Spinal cord (tissue), 3 donors: ENCODE measurements around a stretch of chr21.

DNA sequence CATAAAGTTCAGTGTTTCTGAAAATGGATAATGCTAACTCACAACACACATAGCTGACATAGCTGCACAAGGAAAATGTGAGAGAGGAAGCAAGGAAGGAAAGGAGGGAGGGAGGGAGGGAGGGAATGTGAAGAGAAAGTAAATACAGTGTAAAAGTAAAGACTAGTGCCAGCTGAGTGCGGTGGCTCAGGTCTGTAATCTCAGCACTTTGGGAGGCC, 373.7 kb upstream of the CXADR start:
- PRO-cap: no peak
- RAMPAGE, long total RNA: no peak

DNA sequence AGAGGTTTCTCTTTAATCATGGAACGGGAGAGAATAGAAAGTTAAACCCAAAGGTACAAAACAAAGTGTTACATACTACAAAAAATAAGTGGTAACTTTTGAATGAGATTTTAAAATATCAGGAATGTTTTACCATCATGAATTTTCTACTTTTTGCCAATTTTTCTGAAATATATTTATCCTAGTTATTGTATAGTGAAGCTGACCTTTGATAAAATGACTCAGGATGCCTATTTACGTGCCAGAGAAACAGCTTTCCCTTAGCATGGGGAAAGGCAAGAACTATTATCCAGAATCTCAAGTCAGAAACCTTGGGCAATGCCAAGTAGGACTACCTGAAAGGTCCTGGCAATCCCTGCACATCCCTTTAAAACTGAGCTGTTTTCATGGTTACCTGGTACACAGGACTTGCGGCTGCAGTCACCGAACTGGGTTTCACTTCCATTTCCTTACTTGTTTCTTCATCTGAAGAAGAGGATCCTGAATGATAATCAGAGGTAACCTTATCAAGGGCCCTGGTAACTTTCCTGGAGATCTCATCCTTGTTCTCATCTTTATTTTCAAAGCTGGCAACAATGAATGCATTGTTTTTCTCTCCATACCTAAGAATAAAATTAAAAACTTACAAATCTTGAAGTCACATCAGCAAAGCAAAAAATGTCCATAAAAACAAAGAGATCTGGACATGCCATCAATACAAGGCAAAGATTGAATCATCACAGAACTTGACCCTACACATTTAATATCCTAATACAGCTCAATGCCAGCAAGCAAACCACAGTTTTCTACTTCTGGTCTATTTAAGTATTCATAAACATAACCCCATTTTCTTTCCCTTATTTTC, 14.3 kb downstream of the BTG3 start:
- PRO-cap: no peak
- RAMPAGE, long total RNA: no peak

- PRO-cap: no peak
- RAMPAGE, long total RNA: no peak
Measured at GRCh38 chr21:17610680-17611835, 1.6 kb downstream of the BTG3 start.

GRCh38 chr21:17673182-17673594, 60.5 kb upstream of the BTG3 start:
- PRO-cap: no peak
- RAMPAGE, long total RNA: no peak

DNA sequence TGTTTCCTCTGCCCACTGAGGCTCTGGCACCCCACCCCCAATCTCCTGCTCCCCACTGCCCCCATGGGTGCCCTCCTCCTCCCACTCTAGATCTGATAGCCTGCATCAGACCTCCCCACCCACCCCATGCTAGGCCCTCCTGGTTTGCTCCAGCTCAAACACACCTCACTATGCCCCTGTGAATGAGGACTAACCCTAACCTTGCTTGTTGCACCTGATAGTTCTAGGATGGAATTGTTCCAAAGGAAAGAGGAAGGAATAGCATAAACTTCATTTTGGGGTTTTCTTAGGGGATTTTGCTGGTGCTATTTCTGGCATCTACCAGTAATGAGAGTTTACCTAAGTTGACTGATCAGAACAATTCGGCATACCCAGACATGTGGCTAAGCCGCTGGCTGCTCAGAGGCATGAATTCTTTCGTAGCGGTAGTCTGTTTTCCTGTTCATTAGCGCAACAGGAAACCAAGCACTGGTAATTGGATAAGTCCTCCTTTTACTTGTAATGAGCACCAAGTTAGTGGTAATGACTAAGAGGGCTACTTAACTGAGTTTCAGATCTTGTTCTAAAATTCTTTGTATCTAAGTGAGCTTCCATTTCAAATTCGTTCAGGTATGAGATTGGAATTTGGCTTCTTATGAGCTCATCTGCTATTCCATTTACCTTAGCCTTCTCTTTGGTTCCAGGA, 38.7 kb downstream of the C21orf91 start:
- PRO-cap: no peak
- RAMPAGE, long total RNA: no peak

DNA sequence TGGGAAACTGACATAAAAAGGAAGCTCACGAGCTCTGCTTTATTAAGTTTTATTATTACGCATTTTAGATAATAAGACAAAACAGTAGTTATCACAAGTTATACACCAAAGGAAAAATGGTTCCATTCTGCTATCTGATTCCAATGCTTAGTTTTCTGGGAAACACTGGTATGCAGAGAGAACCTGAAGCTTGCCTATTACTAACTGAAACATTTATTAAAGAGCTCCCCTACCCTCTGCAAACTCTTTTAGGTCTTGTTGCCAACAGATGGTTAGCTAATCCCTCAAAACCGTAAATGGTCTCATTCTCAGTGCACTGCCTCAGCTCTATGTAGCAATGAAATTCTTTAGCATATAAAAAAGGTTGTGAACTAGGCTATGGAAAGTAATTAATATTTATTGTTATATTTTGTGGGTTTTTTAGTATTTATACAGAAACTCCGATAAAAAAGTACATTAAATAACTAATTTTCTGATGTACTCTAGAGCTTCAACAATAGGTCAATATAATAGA, 20.4 kb downstream of the C21orf91 start:
- PRO-cap: no peak
- RAMPAGE, long total RNA: no peak

DNA sequence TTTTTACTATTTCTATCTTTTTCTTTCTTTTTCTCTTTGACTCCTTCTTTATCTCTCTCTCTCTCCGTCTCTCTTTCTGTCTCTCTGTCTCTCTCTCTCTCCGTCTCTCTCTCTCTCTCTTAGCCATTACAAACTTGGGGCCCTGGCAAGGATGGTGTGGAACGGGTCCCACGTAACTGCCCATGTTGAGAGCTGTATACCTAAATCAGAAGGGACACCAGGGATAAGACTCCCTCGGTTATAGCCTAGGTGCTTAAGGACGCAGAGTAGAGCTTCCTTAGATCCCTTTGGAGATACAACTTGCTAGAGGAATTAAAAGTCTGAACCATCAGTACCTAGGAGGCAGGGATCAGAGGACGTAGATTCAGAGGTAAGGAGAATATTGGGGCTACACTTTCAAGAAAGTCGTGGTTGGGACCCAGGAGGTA, 355.4 kb upstream of the TMPRSS15 start:
- PRO-cap: no peak
- RAMPAGE, long total RNA: no peak

DNA sequence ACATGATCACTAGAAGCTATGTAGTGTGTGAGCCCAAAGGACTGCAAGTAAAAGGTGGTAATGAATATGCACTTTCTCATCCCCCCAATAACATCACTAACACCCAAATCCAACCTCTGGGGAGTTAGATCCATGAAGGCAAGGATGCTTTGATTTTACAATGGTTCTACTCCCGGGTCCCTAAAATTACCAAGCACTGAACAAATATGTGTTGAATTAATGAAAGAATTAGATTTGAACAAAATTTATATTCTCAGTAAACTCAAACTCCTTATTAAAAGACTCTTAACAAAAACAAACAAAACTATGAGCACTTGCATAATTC, 900.2 kb upstream of the TMPRSS15 start:
- PRO-cap: no peak
- RAMPAGE, long total RNA: no peak

- PRO-cap: no peak
- RAMPAGE, long total RNA: no peak
Measured at GRCh38 chr21:20968424-20968697, 29.8 kb upstream of the NCAM2 start.

- PRO-cap: no peak
- RAMPAGE, long total RNA: no peak
Measured at GRCh38 chr21:21279129-21279401, 280.9 kb downstream of the NCAM2 start.

DNA sequence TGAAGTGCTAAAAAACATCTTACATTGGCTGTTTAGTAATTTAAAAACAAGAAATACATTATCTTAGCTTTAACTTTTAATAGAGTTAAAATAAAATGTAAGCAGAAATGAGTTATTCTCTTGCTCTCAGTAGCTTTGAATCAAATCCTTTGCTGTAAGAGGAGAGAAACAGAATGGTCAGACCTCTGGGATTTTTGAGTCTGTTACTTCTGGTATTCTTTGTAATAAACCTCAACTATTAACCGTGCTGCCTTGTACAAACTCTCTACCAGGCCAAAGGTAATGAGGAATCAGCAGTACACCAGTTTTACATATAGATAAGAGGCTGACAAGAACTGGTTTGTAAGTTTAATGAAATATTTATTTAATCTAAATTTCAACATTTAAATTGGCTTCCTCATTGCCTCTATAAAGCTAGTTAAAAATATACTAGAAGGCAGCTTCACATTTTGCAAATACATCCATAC, 172.7 kb downstream of the GABPA start:
- PRO-cap: no peak
- RAMPAGE, long total RNA: no peak

DNA sequence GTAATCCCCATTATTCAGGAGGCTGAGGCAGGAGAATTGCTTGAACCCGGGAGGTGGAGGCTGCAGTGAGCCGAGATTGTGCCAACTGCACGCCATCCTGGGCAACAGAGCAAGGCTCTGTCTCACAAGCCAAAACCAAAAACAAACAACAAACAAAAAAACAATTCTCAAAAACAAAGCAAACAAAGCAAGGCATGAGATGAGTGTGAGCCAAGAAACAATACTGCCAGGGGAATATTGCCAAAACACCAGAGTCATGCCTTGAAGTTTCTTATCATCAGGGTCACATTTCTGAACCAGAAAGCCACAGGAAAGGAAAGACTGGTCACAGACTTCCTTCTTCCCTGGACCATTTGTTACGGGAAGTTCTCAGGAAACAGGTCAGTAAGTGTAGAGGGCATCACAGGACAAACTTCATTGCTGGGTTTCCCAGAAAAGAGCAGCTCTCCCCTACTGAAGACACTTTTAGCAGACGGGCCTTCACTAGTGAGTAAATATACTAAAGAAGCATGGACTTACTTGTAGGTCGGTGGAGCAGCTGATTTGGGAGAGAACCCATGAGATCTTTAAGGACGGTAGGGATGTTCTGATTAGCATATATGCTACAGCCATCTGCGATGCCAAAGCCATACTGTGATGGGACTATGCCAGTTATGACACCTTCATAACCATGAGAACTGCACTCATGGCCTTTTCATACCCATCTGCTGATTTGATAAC, 191.2 kb downstream of the GABPA start:
- PRO-cap: no peak
- RAMPAGE, long total RNA: no peak

DNA sequence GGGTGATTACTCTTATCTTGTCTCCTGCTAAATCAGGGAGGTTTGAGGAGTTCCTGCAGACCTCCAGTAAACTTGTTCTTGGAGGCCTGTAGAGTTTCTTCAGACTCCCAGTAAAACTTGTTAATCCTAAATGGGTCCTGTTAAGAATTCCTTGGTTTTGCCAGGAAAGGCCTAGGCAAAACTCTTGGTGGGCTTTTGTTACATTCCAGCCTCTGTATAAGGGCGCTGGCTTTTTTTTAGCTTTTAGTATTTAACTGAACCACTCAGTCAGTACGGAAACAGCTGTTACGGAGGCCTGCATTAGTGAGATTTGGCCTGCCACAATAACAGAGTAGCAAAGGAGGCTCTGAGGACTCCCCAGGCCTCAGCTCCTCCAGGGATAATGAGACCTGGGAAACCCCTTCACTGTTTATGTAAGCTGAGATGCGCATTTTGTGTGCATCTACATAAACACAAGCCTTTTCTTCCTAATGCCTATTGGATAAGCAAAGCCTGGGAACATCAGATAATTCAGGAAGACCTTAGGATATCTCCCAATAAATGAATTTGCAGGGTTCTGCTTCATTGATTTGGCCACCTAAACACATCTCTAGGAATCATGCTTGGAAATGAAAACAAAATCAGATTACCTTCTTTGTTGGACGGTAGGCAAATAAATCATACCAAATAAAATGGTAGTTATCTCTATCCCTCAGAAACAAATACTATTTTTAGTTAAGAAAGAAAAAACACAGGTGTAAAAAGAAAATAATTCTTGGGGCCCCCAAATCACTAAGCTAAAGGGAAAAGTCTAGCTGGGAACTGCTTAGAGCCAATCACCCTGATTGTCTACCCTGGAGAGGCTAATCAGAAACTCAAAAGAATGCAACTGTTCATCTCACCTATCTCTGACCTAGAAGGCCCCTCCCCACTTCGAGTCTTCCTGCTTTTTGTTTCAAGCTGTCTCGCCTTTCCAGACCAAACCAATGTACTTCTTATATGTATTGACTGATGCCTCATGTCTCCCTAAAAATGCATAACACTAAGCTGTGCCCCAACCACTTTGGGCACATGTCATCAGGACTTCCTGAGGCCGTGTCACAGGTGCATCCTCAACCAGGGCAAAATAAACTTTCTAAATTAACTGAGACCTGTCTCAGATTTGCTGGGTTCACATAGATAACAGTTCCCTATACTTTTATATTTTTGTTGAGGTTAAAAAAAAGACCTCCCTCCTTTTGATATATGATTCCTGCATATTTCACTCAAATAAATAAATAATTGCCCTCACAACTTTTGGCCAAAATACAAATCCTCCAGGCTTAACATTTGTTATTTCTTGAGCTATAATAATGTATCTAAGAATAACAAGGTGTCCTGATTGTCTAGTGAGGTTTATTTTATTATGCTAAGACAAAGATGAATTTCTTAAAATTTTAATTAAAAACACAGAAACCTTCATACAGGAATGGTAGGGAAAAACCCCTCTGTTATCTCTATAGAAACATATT, 209.7 kb downstream of the APP start:
- PRO-cap: no peak
- RAMPAGE, long total RNA: no peak

DNA sequence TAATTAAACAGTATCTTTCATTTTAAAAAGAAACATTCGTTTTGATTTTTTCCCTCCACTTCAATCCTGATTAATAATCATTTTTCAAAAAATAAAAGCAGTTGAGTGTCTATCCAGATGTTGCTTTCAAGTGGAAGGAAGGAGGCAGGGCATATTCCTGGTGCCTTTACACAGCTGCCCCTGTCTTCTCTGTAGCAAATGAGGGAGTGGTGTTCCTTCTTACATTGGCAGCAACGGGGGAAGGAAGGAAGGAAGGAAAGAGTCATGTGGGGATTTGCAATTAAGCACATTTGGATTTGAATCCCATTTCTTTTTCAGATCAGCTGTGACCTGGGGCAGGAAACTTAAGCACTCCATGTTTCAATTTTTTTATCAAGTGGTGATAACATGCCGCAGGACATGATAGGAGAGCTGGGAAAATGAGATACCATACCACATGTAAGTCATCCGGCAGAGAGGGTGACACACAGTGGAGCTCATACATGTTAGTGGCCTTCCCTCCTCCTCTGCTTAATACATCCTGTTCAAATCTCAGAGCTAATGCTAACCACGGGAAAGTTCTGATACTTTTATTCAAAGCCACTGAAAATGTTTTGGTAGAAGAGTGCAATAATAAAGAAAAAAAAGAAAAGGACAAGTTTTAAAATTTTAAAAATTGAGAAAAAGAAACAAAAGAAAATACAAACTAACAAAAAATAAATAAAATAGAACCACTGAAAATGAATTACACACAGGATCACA, 186.8 kb downstream of the APP start:
- PRO-cap: no peak
- RAMPAGE, long total RNA: no peak

GRCh38 chr21:26021687-26022132, 148.9 kb downstream of the APP start:
- PRO-cap: no peak
- RAMPAGE, long total RNA: no peak

GRCh38 chr21:26127970-26128281, 42.6 kb downstream of the APP start:
- PRO-cap: no peak
- RAMPAGE, long total RNA: no peak

DNA sequence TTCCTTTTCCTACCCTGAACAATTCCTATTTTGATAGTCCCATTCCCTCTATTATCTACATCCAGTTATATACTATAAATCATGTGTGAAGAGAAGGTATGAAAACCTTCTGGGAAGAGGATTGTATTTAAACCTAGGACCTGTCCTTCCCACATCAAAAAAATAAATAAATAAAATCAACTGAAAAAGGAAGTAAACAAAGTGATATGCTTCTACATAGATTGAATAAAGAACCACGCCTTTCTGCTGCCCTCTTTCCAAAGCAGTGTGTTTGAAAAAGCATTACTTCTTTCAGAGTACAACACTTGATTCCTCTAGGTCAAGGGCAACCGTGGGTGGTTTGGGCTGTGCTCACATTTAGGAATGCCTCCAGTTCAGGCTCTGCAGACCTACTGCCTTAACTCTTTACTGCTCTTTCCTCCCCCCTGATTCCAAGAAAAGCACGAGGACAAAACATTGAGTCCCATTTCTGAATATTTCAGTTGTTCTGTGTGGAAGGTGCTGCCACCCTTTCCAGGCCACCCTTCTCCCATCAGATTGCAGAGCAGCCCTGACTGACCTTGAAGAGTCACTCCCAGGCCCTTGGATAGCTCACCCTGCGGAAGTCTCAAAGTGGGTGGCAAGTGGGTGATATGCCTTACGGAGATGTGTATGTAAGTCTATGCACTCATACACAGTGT, 45.2 kb downstream of the ADAMTS1 start:
- PRO-cap: no peak
- RAMPAGE, long total RNA: no peak

- PRO-cap: no peak
- RAMPAGE, long total RNA: no peak
Measured at GRCh38 chr21:26840194-26840706, 5.0 kb downstream of the ADAMTS1 start.

- PRO-cap: no peak
- RAMPAGE, long total RNA: no peak
Measured at GRCh38 chr21:26843444-26844018, 1.7 kb downstream of the ADAMTS1 start.

- PRO-cap: no peak
- RAMPAGE, long total RNA: no peak
Measured at GRCh38 chr21:26845438-26846398, 509 bp upstream of the ADAMTS1 start.